WTC11 (cell line): ENCODE measurements around a stretch of chr2.

GRCh38 chr2:178806409-178807010, 713 bp downstream of the TTN start:
- PRO-cap: no peak

GRCh38 chr2:178859301-178859696, 52.1 kb upstream of the TTN start:
- PRO-cap: no peak

- PRO-cap: no peak
These were observed 74.7 kb upstream of the CCDC141 start for GRCh38 chr2:179124290-179125291.

- PRO-cap: no peak
These were observed 36.9 kb downstream of the SESTD1 start for GRCh38 chr2:179227672-179228256.

DNA sequence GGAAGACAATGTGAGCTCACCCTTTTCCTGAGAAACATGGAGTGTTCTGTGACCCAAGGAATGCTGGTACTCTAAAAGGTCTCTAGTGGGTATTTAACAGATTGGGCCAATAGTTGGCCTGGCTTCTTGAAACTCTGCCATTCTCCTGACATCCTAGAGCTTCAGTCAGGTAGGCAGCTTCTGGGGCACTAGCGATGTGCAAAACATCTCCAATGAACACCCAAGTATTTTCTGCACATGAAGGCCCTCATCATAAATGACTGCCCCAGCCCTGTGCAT, 294.6 kb upstream of the SESTD1 start:
- PRO-cap: no peak

DNA sequence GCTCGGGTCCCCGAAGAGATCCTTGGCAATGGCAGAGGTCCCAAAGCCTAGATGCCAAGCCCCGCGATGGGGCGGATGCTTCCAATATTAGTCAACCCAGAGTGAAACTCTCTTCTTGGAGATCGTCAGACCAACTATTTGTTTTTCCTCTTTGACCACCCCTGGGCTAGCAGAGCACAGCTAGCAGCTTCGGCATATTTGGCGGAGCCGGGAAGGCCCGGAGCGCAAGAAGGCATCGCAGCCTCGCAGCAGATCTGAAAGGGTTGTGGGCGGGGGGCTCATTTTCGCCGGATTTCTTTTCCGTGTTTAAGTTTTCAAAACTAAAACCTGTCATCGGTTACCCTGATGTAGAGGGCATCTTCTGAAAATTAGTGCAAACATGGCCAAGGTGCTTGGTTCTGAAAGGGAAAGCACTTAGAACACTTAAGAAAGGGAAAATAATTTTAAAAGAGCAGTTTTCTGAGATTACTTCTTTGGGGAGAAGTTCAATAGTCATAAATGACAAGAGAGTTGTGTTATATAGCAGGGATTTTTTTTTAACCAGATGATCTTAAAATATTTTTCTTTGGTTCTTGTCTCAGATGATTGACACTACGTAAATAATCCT, 417 bp upstream of the ZNF385B start:
- PRO-cap: no peak

GRCh38 chr2:179970454-179971359, 36.4 kb downstream of the CWC22 start:
- PRO-cap: no peak

DNA sequence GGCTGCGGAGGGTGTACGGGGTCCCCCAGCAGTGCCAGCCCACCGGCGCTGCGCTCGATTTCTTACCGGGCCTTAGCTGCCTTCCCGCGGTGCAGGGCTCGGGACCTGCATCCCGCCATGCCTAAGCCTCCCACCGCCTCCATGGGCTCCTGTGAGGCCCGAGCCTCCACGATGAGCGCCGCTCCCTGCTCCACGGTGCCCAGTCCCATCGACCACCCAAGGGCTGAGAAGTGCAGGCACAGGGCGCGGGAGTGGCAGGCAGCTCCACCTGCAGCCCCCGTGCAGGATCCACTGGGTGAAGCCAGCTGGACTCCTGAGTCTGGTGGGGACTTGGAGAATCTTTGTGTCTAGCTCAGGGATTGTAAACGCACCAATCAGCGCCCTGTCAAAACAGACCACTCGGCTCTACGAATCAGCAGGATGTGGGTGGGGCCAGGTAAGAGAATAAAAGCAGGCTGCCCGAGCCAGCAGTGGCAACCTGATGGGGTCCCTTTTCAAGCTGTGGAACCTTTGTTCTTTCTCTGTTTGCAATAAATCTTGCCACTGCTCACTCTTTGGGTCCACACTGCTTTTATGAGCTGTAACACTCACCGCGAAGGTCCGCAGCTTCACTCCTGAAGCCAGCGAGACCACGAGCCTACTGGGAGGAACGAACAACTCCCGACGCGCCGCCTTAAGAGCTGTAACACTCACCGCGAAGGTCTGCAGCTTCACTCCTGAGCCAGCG, 288.7 kb upstream of the UBE2E3 start:
- PRO-cap: no peak

GRCh38 chr2:181312626-181313196, 144.5 kb upstream of the ITGA4 start:
- PRO-cap: no peak

GRCh38 chr2:181437630-181437888, 19.6 kb upstream of the ITGA4 start:
- PRO-cap: no peak

DNA sequence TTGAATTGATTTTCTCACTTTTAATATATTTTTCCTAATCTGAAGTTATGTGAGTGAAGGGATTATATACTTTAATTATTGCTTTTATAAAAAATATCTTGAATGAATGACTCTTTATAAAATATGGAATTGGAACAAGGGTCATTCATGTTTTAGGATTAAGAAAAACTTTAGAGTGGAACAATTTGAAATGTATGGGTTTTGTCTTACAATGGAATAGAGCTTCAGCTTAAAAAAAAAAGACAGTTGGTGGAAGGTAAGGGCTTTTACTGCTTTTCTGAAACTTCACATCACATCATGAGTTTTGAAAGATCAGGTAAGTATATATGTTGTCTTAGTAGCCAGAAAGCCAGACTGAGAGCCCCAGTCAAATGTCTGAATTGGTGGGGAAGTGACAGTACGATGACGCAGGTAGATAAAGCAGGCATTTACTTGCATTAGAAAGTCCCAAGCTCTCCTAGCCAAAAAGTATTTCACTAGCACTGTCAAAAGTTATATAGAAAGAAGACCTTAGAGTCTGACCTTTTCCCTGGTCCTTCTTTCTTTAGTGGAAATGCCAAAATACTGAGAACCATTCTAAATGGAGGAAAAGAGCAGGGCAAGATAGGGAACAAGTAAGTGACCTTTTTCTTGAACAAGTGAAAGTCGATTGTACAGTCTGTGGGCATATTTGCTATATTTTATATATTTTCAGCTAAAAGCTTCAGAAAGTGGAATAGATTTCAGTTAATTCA, 10.0 kb downstream of the ITGA4 start:
- PRO-cap: no peak

GRCh38 chr2:181891530-181891577, 176 bp upstream of the ITPRID2 start:
- PRO-cap: no peak

DNA sequence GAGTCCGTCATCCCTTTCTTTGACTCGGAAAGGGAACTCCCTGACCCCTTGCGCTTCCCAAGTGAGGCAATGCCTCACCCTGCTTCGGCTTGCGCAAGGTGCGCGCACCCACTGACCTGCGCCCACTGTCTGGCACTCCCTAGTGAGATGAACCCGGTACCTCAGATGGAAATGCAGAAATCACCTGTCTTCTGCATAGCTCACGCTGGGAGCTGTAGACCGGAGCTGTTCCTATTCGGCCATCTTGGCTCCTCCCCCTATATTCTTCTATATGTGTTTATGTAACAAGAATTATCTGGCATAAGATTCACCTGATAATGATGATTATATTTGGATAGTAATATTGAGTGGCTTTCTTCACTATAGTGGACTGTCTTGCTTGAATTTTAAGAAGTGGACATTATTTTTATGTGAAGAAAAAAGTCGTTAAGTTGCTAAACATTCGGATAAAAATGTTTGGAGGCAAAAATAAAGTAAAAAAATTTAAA, 45.4 kb downstream of the PPP1R1C start:
- PRO-cap: no peak

GRCh38 chr2:182522126-182522990, 95.5 kb upstream of the PDE1A start:
- PRO-cap: no peak

DNA sequence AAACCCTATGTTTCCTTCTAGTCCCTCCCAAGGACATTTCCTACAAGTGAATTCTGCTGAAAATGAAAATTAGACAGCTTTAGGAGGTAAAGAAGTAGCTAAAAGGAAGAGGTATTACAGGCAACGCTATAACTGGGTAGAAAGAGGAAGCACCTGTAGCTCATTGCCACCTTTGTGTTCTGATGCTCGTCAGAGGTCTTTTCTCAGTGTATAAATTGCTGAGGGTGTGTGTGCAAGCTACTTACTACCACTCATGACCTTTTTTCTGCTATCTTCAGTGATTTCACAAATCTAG, 1.4 kb downstream of the DNAJC10 start:
- PRO-cap: no peak

DNA sequence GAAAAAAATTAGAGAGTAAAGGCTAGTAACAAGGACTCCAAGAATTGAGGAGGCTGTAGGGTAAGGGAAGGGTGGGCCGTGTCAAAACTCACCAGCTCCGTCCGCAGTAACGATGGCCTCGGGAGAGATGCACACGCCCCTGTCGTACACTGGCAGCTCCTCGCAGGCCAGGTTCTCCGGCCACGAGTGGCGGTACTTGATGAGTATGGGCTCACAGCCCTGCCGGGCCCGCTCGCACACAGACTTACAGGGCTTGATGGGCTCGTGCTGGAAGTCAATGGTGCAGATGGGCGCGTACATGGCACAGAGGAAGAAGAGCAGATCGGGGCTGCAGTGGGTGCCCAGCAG, 480 bp downstream of the FRZB start:
- PRO-cap: no peak

DNA sequence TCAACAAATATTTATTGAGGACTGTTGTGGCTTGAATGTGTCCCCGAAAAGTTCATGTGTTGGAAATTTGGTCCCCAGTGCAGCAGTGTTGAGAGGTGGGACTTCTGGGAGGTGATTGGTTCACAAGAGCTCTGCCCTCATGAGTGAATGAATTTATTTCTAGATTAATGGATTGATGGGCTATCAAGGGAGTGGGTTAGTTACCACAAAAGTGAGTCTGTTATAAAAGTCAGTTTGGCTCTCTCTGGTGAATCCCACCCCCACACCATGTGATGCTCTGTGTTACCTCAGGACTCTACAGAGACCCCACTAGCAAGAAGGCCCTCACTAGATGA, 46.8 kb upstream of the FRZB start:
- PRO-cap: no peak

DNA sequence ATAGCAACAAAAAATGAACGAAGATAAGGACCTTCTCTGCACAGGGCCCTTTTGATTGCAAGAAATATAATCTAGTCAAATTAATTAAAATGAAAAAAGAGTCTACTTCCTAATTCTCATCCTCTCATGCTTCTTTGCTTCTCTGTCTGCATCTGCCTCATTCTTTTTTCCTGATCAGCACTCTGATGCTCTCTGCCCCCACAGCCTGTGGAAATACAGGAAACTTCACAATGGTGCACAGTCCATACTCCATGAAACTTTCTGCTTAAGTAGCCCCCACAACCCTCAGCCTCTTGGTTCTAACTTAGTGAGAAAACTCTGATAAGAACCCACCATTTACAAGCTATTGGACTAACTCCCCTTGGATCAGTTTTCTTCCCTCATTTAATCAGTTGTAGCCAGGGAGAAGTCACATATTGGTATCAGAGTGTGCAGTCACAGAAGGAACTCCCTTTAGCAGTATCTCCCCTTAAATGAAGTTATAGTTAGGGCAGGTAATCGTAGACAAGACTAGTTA, 47.3 kb upstream of the FRZB start:
- PRO-cap: no peak

DNA sequence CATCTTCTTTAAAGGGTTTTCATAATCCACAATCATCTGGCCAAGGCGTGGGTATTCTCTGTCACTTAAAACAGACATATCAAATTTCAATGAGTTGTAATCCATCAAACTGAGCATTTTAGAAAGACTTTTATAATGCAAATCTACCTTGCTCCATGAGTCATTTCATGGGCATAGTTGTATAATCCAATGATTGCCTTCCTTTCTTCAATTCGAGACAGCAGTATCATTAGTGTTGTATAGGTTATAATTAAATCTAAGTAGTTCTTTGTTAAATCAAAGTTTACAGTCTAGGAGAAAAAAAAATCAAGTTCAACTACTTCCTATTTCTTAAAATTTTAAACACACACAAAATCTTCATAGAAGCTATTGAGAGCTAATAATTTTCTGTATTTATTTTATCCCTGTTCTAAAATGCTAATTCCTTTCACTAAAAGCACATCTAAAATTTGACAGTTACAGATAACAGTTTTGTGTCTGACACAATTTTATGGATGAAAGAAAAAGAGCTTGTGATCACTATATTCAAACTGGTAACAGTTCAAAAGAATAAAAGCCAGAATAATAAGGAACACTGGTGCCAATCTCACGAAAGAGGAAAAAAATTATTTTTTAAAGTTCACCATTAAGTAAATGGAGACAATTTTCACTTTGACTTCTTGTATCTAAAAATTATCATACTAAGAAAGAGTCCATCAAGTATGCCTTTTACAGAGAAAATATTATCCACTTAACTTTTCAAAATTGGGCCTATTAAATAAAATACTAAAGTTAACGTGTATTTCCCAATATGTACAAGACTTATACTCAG, 36.1 kb downstream of the NCKAP1 start:
- PRO-cap: no peak

DNA sequence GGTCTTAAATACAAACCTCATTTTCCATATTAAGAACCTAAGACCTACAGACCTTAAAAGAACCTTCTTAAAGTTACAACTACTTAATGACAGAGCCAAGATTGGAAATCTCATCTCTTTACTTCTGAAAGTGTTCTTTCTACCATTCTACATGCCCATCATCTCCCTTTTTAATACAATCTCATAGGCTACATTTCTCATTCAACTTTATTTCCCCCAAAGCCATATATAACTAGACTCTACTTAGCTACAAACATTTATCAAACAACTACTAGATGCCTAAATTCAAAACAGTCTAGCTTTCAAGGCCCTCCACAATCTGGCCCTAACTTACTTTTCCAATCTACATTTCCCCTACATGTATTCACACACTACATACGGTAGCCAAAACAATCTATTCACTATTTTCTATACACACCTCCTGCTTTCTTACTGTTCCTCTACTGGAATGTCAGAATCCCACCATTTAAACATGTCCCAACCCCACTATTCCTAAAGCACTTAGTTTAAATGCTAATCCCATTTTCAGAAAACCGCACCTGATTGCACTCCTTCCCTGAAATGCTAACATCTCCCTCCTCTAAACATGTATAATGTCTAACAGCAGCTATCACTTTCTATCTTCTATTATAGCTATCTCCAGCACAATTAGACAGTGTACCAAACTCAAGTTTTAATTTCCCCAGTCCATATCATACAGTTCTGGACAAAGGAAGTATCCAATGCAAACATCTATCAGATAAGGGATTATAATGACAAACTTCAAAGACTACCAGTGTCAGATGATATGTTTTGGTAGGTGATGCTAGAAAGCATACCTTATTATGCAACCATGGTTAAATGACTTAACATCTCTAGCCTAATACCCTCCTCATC, 32.6 kb downstream of the NCKAP1 start:
- PRO-cap: no peak